Measurements from ENCODE around the genes RXRG and LRRC52.

GRCh38 chr1:163167897-163168680, 34.6 kb downstream of the RGS5 start:
- RRBS: no CpG with 5 or more reads among the region's 2 CpGs

GRCh38 chr1:164599288-164599946, 40.4 kb downstream of the PBX1 start:
- RRBS: no CpG with 5 or more reads among the region's 6 CpGs

GRCh38 chr1:164609785-164610517, 51.0 kb downstream of the PBX1 start:
- RRBS: no CpG with 5 or more reads among the region's 13 CpGs

GRCh38 chr1:164690057-164690604, 131.1 kb downstream of the PBX1 start:
- RRBS: no CpG with 5 or more reads among the region's 10 CpGs

- RRBS: no CpG with 5 or more reads among the region's 9 CpGs
These were observed 162.0 kb downstream of the PBX1 start for GRCh38 chr1:164720729-164721616.

DNA sequence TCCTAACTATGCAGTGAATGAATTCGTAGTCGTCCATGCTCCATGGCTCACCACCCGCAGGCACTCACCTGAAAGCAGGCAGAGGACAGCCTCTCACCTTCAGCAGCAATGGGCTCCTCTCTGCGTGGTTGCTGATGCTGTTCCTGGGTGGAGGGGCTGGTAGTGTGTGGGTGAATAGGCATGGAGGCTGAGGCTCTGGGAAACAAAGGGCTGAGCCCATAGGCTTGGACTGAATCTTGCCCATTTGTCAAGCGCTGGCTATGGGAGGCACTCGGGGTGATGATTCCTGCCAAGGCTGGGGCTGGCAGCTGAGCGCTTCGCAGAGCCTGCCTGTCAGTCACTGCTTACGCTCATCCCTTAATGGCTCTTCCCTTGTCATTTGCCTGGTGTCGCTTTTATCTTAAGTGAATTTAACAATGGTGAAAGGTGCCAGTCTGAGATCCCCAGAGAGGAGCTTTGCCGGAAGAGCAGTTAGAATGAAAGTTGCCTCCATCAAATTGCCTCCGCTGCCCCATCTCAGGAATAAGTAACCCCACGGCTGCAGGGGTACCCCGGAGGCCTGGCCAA, 353.3 kb downstream of the PBX1 start:
- RRBS: 76% methylated on average over 3 of the region's 14 CpGs

GRCh38 chr1:165444895-165445533, at the start of gene RXRG:
TSS of gene RXRG (minus strand) at chr1:165445126.
- RRBS: 10% methylated on average over 4 of the region's 35 CpGs

DNA sequence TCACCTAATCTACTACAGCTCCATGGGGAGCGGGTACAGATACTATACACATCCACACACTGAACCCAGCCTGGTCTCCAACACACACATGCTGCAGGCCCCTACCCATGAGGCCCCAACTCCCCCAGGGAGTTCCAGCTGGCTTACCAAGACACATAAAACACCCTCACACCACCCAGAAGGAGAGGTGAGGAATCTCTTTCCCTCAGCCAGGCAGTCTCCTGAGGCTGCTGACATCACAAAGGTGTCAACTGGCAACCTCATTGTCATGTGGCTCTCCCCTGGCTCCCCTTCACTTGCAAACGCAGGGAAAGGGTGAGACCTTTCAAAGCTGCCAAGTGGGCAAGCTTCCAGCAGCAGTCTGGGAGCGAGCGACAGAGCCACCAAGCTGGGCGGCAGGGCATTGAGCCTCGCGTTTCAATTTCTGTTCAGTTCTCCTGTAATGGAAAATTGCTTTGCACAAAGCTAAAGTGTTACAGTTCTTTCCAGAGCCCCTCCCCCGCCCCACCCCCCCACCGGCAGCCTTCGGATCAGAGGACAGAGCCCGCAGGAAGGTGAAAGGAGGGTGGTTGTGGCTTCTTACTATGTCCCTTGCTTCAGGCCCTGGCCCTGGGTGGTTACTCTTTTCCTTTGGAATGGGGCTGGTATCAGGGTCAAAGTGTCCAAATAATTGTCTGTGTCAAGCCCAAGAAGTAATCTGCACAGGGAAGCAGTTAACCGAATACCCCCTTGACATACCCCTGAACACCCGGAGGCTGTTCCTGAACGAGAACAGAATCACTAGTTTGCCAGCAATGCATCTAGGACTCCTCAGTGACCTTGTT, at the start of gene LRRC52:
TSS of gene LRRC52 (plus strand) at position 288 of the 824 bp plus-strand sequence.
- RRBS: 58% methylated on average over 2 of the region's 14 CpGs

DNA sequence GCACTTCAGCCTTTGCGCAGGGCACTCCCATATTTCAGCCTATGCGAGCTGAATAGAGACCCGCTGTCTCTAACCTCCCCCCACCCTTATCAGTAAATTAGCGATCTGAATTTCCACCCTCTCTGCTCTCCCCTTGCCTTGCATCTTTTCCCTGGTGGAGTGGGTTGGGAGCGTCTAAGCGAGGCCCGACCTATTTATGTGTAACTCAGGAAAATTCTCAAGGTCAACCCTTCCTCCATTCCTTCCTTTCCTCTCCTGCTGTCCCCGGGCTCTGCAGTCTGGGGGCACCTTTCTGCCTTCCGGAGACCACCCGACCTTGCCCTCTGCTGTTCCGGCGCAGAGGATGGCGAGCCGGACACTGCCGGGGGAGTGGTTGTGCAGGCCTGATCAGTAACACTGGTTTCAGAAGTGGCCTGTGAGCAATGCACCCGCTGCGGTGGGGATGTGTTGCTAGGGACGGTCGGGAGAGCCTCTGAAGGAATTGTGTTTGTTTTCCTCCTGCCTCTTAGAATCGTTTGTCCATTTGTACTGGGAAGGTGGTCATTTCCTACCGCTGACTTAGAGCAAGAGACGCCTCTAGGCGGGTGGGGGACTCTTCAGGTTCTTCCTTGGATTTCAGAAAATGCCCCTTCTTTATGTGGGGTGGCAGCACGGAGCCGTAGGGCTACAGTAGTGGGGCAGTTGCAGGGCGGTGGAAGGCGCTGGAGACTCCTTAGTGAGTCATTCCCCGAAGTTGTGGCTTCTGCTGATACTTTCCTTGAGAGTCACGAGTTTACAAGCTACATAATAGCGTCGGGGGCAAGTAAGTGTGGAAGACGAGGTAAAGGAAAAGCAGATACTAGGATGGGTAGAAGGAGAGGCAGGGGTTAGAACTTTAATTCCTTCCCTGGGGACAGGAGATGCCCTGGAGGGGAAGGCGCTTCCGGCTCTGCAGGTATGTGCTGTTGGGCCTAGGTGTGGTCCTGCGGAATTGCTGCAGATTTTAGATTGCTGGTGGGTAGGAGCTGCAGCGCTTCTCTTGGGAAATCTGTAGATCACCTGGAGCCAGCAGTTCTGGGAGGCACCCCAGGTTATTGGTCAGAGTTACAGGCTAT, 654 bp downstream of the MGST3 start:
- RRBS: 25% methylated on average over 1 of the region's 36 CpGs

DNA sequence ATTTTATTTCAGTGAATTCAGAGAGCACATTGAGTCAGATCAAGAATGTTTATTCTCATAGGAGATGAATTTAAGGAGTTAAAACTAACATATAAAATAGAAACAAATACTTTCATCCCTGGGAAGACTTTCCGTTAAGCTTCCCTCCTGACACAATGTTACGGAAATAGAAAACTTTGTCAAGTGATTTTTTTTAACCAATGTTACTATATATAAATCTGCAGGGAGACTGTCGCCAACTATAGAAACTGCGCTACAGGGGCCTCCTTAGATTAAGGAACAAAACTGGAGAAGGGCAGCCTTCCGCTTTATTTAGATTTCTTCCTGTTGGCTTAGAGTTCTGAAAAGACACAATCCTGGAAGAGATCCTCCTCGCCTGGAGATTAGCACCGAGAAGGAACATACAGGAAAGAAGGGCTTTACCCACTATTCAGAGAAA, 1.4 kb downstream of the MGST3 start:
- RRBS: no CpG with 5 or more reads among the region's 7 CpGs

DNA sequence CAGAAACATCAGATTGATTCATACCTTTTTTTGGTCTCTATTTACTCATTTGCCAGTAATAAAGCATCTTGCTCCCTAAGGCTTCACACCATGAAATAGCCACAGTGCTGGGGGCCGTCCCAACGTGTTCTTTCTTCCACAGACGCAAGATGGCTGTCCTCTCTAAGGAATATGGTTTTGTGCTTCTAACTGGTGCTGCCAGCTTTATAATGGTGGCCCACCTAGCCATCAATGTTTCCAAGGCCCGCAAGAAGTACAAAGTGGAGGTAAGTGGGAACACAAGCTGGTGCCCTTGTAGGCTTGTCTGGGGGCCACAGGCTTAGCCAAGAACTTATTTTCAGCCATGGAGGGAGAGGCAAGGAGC, 18.6 kb downstream of the MGST3 start:
- RRBS: no CpG with 5 or more reads among the region's 4 CpGs

DNA sequence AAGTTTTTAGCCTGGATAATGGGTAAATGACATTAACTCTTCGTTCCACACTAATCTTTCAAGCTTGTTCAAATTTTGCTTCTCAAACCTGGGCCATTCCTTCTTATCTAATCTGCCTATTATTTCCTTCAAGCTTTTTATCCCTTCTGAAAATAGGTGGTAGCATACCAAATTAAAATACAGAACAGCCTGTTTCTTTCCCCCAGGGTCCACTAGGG, 306 bp upstream of the UCK2 start:
- RRBS: no CpG with 5 or more reads among the region's 1 CpG

DNA sequence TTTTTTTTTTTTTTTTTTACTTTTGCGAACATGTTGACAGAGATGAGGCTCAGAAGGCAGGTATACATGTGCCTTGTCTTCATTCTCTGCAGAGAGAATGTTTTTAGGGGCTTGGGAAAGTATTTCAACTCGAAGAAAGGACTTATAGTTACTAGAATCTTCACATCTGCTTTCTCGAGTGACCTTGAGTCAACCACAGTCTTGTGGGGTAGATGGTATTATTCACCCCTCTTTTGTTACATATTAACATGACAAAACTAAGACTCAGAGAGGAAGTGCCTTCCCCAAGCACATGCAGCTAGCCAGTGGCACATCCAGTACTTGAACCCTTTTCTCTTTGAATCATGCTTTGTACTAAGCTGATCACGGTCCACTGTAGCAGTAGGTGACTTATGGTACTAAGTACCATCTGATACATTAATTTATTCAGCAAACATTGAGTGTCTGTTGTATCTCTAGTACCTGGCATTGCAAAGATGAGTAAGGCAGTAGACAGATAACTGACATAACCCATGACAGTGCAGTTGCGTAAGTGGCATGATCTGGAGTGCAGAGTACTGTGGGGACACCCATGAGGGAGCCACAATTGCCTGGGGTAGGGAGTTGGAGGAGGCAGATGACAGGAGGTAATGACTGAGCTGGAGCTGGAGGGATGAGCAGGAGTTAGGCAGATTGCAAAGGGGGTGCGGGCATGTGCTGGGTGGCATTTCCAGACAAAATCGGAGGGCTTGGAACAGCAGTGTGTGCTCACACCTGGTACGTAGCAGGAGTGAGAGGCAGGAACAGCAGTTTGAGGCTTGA, 29.7 kb downstream of the UCK2 start:
- RRBS: no CpG with 5 or more reads among the region's 8 CpGs

GRCh38 chr1:165896148-165896770, 68.8 kb downstream of the UCK2 start:
- RRBS: no CpG with 5 or more reads among the region's 14 CpGs

- RRBS: 1% methylated on average over 13 of the region's 44 CpGs
These were observed 441 bp downstream of the POGK start for GRCh38 chr1:166839739-166840093.

- RRBS: no CpG with 5 or more reads among the region's 2 CpGs
These were observed 31.7 kb downstream of the GPA33 start for GRCh38 chr1:167058498-167058795.

DNA sequence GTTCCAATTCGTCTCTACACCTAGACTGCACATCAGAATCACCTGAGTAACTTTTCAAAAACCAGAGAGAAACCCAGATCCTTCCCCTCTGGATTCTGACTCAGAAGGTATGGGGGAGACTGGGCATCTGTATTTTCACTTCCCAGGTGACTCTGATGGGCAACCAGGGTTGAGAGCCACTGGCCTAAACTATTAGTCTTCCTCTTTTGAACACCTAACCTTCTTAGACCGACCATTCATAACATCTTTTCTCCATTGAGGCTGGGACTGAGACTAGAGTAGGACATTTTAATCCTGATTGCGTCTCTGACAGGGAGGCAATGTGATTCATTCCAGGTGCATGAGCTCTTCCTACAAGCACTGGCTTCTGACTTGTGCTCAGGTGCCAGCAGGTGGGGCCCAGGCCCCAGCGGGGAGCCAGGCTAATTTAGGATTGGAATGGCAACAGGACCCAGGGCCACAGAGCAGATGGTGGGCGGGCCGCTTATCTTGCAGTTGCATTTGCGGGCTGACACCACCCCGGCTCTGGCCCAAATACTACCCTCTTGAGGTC, 4.3 kb downstream of the GPA33 start:
- RRBS: no CpG with 5 or more reads among the region's 8 CpGs

DNA sequence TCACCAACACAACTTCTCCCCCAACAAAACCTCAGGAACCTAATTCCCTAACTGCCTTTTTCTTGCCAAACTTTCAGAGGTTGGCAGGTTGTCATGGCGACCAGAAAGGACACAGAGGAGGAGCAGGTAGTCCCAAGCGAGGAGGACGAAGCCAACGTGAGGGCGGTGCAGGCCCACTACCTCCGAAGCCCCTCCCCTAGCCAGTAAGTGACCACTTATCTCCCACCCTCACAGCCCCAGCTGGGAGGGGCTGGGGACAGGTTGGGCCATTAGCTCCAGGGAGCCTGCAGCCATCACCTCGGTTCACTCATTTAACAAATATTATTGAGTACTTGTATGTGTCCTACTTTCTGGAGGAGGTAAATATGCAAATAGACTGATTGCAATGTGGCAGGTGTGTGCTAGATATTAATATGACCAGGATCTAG, 896 bp downstream of the STYXL2 start:
- RRBS: no CpG with 5 or more reads among the region's 7 CpGs

DNA sequence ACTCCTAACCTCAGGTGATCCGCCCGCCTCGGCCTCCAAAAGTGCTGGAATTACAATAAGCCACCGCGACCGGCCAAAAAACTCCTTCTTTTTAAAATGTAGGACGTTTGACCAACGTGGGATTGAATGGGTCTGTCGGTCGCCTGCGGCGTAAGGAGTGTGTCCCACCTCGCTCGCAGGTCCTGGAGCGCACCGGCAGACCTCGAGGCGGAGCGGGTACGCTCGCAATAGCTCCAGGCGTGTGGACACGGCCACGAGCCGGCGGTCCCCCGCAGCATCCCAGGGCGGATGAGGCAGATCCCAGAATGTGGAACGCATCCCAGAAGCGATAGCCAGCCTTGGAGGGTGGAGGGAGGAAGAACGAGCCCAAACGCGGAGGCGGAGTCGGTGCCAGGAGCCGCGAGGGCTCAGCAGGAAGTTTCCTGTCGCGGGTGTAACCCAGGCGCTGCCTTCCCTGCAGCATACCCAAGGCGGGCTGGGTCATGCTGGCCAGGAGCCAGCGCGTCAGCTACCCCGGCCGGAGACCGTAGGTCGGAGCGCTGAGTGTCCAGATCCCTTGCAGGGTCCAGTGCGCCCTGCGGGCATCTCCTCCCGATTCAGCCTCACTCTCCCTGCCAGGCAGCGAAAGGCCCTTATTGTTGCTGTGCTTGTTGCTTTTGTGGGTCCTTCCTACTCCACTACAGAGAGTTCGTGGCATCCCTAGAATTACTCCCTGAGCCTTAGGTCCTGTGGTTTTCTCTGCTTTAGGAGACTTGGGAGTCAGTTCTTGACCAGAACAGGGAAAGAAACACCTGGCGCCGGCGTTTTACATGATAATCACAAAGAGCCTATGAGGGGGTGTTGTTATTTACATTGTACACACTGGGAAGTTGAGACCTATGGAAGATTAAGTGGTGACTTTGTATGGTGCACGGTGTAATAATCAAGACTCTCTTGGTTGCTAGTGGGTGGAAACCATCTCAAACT, 27.6 kb downstream of the STYXL2 start:
- RRBS: 5% methylated on average over 10 of the region's 57 CpGs

DNA sequence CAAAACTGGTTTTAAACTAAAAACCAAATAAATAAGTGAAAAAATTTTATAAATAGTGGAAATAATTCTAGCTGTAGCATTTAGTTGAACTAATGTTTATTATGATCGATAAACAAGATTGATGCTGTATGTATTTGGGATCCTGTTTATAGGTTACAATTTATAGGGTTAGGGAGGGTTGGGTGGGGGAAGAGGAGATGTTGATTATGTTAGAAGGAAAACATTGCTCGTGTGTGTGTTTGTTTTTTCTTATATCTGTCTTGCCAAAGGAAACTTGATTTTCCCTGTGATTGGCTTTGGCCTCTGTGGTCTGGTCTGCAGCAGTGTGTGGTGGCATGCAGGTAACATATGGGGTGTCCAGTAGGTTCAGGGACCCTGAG, 96.6 kb downstream of the CD247 start:
- RRBS: no CpG with 5 or more reads among the region's 2 CpGs